Mammary microvascular endothelial cell (primary cell): ENCODE measurements around a stretch of chr15.

- RAMPAGE, long total RNA = no peak
These were observed 4.7 kb upstream of the CALML4 start for GRCh38 chr15:68209722-68210275.

DNA sequence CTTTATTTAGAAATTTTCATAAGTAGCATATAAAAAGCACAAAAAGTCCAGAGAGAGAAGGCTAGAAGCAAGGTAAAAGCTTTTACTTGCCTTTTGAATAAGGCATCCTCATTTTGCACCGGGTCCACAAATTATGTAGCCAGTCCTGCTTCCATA is 20.2 kb upstream of the FEM1B start:
- RAMPAGE, long total RNA = no peak

DNA sequence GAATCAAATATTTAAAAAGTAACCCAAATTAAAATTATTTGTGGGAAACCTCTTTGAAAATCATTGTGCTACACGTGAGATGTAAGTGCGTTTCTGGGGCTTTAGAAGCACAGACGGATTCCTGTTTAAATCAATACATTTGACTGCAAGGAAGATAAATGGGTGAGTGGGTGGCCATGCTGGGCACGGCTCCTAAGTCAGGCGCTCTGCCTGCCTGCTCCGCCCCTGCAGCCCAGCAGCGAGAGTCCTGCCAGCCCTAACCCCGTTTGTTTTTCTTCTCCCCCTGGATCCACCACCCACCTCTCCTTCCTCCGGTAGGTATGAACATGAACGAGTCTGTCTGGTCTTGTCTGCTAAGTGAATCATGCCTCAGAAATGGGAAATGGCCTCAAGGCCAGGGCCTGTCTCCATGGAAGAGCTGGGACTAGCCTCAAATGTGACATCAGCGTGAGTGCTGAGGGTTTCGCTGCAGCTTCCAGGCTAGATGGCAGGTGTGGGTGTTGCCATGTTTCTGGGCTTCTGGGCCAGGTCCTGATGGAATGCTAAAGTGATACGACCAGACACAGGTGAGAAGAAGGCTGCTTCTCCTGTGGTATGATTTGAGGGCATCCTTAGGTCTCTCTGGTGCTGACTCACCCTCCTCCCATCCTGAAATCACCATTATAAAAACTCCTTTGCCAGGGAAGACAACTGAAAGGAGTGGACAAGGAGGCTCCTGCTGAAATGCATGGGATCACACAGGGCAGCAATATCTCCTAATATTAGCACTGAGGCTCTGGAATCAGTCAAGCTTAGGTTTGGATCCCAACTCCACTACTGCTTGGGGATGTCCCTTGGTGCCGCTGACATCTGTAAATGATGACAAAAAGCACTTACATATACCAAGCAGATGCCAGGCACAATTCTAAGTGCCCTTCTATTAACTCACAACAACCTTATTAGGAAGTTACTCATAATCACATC is 5.5 kb upstream of the FEM1B start:
- RAMPAGE, long total RNA = no peak

GRCh38 chr15:68291119-68291891 is 13.8 kb downstream of the FEM1B start:
- RAMPAGE, long total RNA = no peak

DNA sequence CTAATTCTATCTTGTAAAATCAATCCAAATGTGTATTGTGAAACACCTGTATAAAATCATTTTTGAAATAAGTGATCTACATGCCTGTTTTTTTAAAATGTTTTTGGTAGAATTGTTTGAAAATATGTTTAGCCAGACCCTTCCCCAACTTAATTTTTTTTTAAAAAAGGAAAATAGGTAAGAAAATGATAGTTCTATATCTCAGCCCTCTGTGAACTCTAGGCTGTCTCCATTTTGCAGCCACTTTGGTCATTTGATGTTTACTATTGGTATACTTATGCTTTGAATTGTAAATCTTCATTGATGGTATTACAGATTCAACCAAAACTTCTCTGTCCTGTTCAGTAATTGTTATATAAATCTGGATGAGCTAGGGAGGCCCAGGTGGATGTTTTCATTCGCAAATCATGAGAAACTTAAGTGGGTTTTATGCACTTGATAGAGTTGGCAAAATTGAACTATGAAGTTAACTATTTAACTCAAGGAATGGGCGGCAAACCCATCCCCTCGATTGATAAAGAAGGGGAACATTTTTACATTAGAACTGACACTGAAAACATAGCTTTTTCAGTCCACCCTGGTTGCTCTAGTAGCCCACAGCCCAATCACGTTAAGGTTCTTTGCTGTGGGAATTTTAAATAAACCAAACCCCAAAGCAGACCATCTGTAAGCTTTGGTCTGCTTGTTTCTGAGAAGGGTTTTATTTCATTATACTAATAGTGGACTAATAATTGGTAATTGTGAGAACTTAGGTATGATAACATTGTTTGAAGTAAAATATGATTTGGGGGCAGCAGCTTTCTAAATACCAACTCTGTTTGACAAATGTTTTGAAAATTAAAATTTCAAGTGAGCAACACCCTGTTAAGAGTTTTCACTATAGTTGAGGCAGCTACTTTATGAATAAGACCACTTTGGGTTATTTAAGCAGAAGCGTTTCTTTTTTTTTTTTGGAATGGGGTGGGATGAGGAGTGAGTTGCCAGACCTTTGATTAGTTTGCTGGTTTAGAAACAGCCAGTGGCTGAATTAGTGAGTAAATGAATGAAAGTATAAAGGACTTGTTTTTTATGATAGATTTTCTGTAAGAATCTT is 16.5 kb downstream of the FEM1B start:
- RAMPAGE, long total RNA = no peak

DNA sequence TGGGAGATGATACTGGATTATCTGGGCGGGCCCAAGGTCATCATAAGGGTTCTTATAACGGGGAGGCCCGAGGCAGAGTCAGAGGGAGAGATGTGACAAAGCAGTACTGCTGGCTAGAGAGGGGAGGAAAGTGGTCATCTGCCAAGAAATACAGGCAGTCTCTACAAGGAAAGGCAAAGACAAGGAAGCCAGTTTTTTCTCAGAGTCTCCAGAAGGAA is 66.2 kb upstream of the CORO2B start:
- RAMPAGE, long total RNA = no peak

DNA sequence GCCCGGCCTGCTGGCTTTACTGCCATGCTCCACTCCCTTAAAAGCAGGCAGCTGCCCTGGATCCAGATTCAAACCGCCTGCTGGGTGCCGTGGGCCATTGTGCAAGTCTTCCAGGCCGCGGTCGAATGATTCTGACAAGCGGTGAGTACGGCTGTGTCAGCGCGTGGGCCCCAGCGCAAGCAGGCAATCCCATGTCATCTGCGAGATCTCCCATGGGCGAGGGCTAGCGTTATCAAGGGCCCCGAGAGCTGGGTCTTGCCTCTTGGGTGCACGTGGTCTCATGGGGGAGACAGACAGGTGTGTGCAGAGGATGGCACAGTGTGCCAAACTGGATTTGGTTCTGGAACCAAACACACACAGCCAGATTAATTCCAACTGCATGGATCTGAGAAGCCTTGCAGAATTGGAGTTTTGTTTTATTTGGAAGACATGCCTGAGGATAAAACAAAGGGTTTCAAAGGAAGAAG is 37.7 kb downstream of the CORO2B start:
- RAMPAGE, long total RNA = no peak

DNA sequence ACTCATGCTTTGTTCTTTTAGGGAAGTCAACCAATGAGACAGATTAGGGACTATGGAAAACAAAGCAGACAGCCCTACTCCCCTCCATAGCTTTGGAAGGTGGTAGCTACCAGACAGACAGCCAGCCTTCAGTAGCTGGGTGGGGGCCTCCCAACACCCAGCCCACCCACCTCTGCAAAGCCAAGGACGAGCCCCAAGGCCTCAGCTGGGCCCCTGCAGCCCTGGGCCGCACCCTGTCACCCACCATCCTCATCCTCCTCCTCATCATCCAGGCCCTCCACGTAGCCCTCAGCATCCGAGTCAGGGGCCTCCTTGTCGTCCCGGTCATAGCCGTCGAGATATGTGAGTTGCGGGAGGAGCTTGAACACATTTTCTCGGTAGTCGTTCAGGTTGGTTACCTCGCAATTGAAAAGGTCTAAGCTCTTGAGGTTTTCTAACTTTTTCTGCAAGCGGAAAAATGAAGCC is 36.5 kb downstream of the ANP32A start:
- RAMPAGE, long total RNA = no peak

GRCh38 chr15:69454397-69455577 is 2.2 kb downstream of the RPLP1 start:
- RAMPAGE, long total RNA = no peak

- RAMPAGE, long total RNA = no peak
These were observed 10.3 kb downstream of the RPLP1 start for GRCh38 chr15:69462673-69463610.

DNA sequence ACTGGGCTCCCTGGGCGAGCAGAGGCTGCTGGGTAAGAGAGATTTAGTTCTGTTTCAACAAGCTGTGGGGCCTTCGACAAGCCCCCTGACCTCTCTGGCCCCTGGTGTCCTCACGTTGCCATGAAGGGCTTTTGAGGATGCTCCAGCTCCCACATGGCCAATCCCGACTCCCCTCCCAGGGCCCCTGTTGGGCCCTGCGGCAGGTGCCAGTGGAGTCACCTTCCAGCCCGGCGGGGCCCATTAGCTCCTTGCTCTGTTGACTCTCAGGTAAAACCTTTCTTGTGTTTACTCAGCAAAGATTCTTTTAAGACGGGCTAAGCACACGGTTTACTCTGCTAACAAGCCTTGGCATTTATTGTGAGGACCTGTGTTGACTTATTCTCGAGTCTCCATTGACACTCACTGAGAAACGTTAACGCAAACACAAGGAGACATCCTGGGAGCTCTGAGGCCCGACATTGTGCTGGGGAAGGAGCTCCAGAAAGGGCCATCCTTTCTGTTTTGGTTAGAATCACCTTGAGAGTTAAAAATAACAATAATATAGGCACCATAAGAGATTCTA is 15.1 kb downstream of the RPLP1 start:
- RAMPAGE, long total RNA = no peak

- RAMPAGE, long total RNA = no peak
These were observed 30.1 kb downstream of the RPLP1 start for GRCh38 chr15:69482689-69483188.

- RAMPAGE, long total RNA = no peak
These were observed 38.0 kb downstream of the RPLP1 start for GRCh38 chr15:69490574-69491102.

DNA sequence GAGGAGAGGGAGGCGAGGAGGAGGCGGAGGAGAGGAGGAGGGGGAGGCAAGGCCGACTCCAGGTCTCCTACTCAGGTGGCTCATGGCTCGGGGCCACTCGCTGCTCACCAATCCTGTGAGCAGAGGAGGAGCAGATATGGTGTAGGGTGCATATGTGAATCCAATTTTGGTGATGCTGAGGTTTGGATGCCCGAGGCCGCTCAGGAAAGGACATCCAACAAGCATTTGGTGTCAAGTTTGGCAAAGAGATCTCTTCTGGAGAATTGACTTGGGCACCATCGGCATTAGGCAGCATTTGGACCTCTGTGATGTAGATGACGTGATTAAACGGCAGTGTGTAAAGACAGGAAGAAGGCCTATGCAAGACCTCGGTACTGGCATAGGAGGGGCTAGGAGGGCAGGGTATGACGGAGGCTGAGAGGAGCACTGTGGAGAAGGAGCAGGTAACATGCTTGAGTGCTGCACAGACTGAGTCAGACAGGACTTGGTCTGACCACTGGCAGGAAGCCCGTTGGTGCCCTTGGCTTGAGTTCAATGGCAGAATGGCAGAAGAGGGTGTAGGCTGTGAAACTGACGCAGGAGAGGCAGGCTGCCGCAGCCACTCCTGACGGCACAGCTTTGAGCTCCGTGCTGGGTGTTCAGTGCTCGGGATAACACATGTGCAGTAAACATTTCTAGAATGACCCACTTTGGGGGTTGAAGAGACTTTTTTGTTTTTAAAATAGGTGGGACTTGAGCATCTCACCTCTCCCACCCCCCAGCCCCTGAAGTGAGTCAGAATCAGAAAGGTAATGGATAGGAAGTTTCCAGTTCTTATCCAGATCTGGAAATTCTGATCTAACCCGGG is 126.1 kb downstream of the RPLP1 start:
- RAMPAGE, long total RNA = no peak

- RAMPAGE, long total RNA = no peak
These were observed 40.4 kb downstream of the TLE3 start for GRCh38 chr15:70057126-70057910.

DNA sequence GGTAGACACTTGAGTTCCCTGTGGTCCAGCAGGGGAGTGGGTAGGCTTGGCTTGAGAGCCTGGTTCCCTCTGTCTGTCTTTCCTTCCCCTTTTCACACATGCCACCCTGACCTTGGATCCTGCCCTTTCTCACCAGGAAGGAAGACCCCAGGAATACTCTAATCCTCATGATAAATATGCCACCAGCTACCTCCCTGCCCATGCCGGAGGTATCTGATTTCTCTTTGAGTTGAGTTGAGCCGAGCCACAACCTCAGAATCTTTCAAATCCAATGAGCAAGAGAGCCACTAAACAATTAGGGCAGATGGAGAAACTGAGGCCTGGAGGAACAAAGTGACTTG is 26.4 kb downstream of the TLE3 start:
- RAMPAGE, long total RNA = no peak

DNA sequence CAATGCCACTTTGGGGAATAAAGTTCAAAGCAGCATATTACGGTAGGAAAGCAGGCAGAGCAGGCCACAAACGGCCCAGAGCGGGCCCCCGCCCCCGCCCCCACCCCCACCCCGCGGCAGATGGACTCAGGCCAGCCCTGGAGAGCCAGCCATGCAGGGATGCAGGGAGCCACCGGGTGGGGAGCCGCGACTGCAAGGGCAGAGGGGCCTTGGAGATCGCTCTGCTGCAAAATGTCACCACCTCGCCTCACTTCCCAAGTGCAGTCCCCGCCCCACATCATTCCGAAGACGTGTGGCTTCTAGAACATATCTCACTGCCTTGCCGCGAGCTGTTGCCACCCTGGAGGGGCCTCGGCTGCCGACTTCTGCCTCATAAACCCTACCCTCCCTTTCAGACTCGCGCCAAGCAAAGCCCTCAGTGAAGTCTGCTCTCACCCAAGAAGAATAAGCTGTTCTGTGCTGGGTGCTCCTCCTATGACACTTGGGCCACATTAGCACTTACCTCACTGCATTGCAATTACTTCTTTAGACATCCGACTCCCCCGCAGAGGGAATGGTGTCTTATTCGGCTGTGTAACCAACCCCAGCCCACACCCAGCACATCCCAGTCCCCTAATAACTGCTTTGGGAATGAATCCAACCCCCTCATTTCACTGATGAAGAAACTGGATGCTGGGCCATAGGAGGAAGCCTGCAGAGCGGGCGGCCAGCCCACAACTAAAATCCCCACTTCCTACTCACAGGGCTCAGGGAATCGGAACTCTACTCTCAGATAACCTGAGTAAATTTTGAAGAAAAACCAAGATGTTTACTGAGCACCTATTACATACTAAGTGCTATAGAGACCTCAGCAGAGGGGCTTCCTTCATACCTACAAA is 8.7 kb downstream of the TLE3 start:
- RAMPAGE, long total RNA = no peak

DNA sequence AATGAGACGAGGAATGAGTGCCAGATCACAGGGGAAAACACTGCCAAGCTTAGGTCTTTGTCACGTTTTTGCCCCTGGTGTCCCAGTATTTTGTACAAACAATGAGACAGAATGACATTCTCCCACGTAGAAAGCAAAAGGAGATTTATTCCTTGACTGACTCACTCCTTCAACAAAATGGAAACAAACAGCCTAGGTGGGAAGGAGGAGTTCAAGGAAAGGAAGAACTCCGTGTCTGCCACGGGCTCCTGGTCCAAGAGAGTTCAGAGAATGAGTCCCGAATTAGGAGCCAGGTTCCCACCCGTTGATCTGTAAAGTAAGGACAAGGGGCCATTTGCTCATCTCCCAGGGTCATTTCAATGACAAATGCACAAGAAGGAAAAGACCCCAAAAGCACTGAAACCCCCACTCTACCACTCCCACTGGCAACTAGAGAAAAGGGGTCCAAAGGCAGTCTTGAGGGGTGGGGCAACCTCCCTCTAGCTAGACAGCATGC is 8.0 kb downstream of the TLE3 start:
- RAMPAGE, long total RNA = no peak

- RAMPAGE, long total RNA = no peak
These were observed 63.1 kb upstream of the TLE3 start for GRCh38 chr15:70160825-70161307.

DNA sequence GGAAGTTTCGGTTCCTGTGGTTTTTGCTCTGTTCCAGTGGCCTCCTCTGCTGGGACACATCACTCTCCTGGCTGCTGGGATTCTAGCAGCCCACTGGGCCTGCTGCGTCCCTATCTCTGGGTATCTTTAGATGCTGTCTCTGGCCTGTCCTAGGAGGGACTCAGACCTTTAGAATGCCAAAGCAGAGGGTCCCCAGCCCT is 148.3 kb upstream of the TLE3 start:
- RAMPAGE, long total RNA = no peak